Umbilical cord (tissue), 2 donors: Measurements from ENCODE around the gene TMC2.

GRCh38 chr20:1894354-1894887, 786 bp upstream of the SIRPA start:
- RAMPAGE, long total RNA: no peak

DNA sequence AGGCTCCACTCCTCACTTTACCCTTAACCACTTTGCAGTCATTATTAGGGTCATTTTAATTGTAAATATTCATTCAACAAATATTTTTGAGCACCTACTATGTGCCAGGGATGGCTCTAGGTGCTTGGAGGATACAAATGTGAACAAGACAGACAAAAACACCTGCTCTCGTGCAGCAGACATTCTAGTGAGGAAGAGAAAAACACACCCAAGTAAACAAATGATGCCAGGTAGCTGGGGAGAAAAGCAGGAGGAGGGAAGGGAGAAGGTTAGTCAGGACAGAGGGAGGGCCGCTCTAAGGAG, 7.1 kb downstream of the SIRPA start:
- RAMPAGE, long total RNA: no peak

DNA sequence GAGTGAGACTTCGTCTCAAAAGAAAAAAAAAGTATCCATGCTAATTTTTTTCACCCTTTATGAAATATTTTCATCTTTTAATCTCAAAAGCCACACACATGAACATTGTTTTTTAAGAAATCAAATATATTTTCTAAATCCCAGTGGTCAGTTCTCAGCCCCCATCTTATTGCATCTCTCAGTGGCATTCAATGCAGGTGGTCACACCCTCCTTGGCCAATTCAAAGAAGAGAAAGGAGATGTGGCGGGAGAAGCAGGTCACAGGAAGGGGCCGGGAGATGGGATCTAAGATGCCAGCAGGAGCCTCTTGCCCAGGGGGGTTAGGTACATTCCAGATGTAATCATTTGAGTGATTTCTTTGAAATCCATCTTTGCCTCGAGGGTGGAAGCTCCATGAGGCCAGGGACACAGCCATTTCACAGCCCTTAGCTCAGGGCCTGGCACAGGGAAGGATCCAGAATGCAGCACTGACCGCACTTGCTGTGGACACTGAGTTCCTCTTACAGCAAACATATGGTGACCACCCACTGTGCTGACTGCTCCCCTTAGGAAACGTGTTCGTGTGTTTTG, 14.6 kb downstream of the SIRPA start:
- RAMPAGE, long total RNA: no peak

- RAMPAGE, long total RNA: no peak
Measured at GRCh38 chr20:2102492-2103557, 1.2 kb downstream of the STK35 start.

DNA sequence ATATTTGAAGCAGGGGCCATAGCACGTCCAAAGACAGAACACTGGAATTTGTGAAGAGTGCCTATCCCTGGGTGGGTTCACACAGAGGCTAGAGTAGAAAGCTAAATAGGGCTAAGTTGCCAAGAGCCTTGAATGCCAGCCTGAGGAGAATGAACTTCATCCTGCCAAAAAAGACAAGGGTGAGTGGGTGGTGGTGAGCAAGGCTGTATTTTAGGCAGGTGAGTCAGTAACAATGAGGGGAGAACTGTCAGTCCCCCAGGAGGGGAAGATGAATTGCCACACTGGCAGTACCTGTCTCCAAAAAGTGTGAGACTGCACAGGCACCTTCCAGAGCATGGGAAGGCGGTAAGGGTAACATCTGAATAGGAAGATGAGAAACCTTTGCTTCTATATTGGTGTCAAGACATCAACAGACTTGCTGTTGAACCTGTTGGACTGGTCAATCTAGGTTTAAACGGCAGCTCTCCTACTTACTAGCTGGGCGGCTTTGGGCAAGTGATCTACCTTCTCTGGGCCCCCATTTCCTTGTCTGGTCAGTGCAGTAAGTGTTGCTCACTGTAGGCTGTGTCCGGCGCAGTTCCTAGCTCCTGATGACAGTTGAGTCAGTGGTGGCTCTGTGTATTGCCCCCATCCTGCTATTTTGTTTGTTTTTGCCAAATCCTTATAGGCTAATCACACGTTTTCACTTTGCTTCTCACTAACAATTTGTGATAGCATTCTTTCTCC, 30.9 kb downstream of the STK35 start:
- RAMPAGE, long total RNA: no peak

- RAMPAGE, long total RNA: no peak
Measured at GRCh38 chr20:2147649-2148394, 46.2 kb downstream of the STK35 start.

GRCh38 chr20:2299237-2299687, 3.5 kb downstream of the TGM3 start:
- RAMPAGE, long total RNA: no peak

DNA sequence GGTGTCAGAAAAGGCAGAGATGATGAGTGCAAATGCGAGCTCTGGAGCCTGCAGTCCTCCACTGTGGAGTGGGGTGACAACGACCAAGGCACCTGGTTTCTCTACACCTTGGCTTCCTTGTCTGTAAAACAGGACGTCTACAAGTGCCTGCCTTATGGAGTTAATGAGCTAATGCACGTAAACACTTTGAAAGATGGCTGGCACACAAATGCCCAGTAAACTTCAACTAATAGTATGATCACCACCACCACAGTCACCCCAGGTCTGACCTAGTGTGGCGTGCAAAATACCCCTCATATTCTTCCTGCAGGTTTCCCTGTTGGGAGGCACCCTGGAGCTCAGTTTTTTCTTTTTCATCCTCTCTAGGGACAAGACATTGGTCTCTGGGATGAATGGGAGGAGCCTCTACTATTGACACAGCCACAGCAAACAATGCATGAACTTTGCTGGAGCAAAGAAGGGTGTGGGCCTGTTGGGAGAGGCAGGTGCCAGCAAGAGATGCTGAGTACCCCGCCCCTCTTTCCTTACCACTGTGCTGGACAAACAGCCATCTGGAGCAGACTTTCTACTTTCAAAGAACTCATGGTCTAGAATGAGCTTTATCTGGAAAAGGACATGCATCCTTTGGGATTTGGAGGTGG, 10.0 kb downstream of the TGM3 start:
- RAMPAGE, long total RNA: no peak

GRCh38 chr20:2462469-2463303, 7.9 kb downstream of the SNRPB start:
- RAMPAGE, long total RNA: no peak

GRCh38 chr20:2467303-2468048, 3.1 kb downstream of the SNRPB start:
- RAMPAGE, long total RNA: no peak

GRCh38 chr20:2536454-2536763, at the start of gene TMC2:
Gene TMC2, plus strand, starts transcription at chr20:2536573.
- RAMPAGE, long total RNA: no peak

GRCh38 chr20:2654030-2654631, 1.7 kb downstream of the NOP56 start:
- RAMPAGE, long total RNA: no peak

- RAMPAGE, long total RNA: no peak
Measured at GRCh38 chr20:2655793-2656226, 3.4 kb downstream of the NOP56 start.

GRCh38 chr20:2656903-2657399, 4.5 kb downstream of the NOP56 start:
- RAMPAGE, long total RNA: no peak

DNA sequence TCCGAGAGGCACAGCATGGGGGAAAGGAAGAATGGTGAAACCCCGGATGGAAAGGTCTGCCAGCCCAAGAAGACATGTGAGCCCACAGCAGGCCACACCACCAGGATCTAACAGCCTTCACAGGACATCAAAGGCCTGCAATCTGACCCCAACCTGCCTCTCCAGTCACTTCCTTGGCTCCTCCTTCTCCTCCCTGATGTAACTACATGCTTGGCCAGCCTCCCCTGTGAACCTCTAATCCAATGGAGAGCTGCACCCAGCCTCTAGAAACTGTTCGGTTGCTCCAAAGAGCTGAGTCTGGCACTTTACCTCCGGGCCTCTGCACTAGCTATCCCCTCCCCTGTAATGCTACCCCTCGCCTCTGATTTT, 1.5 kb downstream of the CPXM1 start:
- RAMPAGE, long total RNA: no peak

GRCh38 chr20:2870395-2870824, 2.9 kb upstream of the PTPRA start:
- RAMPAGE, long total RNA: no peak

GRCh38 chr20:2931711-2932553, 58.7 kb downstream of the PTPRA start:
- RAMPAGE, long total RNA: no peak

DNA sequence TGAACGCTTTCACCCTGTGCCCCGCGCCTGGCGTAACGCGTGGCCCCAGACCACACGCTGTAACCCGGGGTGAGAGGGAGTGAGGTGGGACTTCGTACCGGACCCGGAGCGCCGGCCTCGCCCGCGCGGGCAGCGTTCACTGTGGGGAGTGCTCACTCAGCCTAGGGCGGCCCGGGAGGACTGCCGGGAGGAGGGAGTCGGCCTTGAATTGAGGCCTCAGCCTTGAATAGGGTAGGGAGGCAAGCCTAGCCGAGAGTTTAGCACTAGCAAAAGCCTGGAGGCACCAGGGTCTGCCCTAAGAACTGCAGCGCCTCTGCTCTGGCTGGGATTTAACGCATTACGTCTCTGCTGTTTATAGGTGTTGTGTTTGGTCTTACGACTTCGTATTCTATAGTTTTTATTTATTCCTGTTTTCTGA, 891 bp upstream of the LZTS3 start:
- RAMPAGE, long total RNA: no peak

DNA sequence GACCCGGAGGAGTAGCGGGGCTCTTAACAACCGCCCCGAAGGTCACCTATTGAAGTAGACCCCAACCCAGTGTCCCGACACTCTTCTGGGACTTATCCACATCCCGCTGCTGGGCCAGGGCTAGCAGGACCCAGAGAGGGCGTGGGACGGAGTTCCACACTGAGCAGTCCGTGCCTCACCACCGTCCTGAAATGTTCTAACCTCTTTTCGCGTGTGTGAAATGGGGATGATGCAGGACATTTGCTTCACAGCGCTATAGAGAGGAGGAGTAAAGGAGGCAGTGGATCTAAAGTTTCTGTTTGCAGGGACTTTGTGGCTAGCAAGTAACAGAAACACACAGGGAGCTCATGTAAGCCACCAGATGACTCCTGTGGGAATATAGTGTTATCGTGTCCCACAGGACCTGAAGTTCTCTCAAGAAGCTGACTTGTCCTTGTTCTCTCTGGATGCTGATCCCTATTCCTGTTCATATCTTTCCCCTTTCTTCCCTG, 626 bp downstream of the ITPA start:
- RAMPAGE, long total RNA: no peak

DNA sequence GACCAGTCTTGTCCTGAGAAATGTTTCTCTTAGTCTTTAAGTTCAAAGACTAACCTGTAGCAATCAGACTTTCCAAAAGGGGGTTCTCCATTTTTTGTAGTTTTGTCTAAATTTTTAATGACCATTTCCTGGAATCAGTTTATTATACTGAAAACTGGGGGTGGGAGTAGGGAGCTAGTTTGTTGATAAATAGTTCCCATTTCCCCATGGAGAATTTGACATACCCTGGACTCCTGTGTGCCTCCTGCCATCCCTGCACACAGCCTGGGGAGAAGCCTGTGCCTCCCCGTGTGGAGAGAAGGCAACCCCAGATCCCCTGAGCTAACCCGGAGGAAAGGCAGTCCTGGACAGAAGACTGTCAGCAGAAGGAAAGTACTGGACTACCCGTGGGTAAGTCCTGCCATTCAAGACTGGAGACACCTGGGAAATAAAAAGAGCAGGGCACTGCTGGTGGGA, 13.5 kb downstream of the GFRA4 start:
- RAMPAGE, long total RNA: no peak